ENCODE measurements around the genes DDT and TFIP11.

GRCh38 chr22:23974198-23974738 is at the start of gene DDT:
Gene DDT (minus strand): TSS chr22:23974441.
- PRO-cap, 3 experiments = no peak in any of the 3 experiments

- PRO-cap, 3 experiments = peak in 2 of 3 experiments; most common plus-strand start chr22:24208292 (in 1); most common minus-strand start chr22:24208087 (in 1)
Observed at GRCh38 chr22:24207884-24208422, 26.7 kb downstream of the SUSD2 start.

- PRO-cap, 3 experiments = no peak in any of the 3 experiments
Observed at GRCh38 chr22:24231045-24231488, 13.8 kb downstream of the GGT5 start.

- PRO-cap, 3 experiments = no peak in any of the 3 experiments
Observed at GRCh38 chr22:24275117-24275571, 4.5 kb downstream of the SPECC1L start.

DNA sequence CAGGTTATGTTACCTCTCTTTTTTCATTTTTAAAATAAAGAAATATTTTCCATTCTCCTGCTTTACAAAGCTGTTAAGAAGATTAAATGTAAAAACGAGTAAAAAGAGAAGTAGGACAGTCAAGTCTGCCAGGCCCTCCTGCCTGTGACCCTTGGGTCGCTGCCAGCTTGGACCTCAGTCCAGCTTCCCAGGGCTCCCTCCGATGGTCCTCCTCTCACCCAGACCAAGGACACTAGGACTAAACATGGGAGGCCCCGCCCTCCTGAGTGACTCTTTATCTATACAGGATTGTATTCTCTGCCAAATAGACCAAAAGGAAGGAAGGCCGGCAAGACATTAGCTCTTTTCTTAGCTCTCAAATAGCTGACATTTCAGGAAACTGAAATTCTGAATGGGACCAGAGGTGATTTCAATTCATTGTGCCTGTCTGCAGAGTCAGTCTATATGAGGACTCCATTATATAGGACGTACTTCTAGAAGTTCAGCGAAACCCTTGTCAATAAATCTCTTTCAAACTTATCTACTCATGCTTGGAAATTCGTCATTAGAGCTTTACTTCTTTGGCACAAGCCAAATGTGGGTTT is 28.4 kb downstream of the ADORA2A start:
- PRO-cap, 3 experiments = no peak in any of the 3 experiments

DNA sequence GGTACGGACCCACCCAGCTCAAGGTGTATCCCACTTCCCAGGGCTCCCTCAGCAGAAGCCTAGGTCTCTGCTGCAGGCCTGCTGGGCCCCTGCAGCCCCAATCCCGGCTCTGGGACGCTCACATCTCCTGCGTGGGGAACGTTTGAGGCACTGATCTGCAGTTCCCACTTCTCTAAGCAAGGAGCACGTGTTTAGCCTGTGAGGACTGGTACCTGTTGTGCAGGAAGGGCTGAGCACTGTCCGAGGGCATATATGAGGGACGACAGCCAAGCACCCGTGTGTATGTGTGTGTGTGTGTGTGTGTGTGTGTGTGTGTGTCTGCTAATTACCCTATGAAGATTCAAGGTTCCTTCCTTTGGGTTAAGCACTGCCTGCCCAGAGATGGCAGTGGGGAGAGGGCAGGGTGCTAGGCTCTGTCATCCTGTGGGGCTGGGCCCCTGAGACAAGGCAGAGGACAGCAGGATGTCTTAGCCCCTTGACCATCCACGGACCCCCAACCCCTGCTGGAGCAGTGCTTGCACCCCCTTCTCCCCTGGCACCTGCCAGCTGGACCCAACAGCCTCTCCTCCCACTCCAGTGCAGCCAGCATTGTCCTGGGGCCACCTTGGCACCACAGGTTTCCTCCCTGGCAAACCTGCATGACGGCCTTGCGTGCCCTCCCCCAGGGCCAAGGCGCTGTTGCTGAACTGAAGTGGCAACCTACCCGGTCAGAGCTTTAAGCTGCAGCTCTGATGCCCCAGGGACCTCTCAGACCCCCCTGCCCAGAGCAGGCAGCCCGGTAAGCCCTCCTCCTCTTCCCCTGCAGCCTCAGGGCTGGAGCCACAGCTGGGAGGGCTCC is 1.5 kb upstream of the LRRC75B start:
- PRO-cap, 3 experiments = peak in 1 of 3 experiments; most common plus-strand start position 378 of the sequence (in 1); most common minus-strand start position 174 of the sequence (in 1)

- PRO-cap, 3 experiments = no peak in any of the 3 experiments
Observed at GRCh38 chr22:24728819-24729434, 45.6 kb downstream of the PIWIL3 start.

GRCh38 chr22:24898073-24898431 is 48.4 kb downstream of the LHFPL7 start:
- PRO-cap, 3 experiments = no peak in any of the 3 experiments

DNA sequence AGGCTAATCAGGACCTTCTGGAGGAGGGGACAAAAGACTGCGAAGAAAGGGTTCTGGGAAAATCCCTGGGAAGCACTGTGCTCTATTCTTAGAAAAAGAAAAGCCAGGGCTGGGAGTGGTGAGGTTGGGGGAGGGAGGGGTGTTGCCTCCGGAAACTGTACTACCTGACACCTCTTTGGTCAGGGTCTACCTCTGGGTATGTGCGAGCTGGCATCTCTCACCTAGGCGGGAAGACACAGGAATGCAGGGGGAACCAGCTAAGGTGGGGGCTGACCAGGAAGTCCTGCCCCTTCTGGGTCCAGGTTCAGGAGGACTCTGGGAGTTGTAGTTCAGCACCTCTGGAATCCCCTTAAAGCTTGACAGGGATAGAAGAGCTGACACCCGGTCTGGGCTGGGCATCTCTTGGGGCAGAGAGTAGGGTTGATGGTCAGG is 2.3 kb upstream of the KIAA1671 start:
- PRO-cap, 3 experiments = no peak in any of the 3 experiments

DNA sequence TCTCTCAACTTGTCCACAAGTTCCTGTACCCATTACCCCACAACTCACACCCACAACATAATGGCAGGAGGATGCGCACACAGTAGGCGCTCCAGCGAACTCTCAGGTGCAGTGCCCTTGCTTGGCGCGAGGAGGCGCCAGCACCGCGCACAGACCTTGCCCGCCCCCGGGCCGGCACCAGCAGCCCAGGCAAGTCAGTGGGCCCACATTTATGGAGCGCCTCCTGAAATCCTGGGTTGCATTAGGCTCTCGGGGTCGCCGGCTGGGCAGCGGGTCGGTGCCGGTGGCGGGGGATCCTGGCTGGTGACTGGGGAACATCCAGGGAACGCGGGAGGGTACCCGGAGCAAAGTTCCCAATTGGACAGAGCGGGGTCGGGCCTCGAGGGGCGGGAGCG is 408 bp upstream of the KIAA1671 start:
- PRO-cap, 3 experiments = no peak in any of the 3 experiments

- PRO-cap, 3 experiments = no peak in any of the 3 experiments
Observed at GRCh38 chr22:25013876-25014103, 61.3 kb downstream of the KIAA1671 start.

- PRO-cap, 3 experiments = no peak in any of the 3 experiments
Observed at GRCh38 chr22:25076111-25076670, 123.5 kb upstream of the CRYBB3 start.

DNA sequence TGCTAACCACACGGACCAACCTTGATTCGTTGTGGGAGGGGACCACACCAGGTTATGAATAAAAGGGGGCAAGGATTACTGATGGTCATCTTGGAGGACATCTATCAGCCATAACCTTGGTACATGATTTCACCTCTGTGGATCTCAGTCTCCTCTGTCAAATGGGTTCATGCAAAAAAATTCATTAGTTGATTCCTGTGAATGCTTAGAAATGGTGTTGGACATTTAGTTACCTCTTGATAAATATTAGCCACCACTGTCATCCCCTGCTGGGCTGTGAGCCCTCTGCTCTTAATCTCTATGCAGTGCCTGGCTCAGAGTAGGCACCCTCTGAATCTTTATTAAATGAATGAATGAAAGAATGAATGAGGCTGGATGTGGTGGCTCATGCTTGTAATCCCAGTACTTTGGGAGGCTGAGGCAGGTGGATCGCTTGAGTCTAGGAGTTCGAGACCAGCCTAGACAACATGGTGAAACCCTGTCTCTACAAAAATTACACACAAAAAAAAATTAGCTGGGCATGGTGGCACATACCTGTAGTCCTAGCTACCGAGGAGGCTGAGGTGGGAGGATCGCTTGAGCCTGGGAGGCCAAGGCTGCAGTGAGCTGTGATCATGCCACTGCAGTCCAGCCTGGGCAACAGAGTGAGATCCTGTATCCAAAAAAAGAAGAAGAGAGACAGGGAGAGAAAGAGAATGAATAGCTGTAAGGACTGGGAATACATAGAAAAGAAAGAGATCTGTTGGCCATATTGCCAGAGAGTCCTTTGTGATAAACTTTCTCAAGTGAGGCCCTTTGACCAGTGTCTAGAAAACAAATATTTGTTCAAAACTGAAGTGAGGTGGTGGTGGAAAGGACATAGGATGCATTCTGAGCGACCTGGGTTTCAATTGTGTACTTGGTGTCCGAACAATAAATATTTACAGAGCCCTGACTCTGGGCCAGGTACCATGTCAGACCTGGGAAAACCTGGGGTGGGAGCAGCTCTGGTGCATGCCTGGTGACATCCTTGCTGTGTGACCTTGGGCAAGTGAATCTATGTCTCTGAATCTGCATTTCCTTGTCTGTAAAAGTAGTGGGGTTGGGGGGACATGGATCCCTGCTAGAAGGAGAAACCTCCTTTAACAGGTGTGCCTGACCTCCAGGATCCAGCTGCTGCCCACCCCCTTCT is 89.8 kb upstream of the CRYBB3 start:
- PRO-cap, 3 experiments = no peak in any of the 3 experiments

DNA sequence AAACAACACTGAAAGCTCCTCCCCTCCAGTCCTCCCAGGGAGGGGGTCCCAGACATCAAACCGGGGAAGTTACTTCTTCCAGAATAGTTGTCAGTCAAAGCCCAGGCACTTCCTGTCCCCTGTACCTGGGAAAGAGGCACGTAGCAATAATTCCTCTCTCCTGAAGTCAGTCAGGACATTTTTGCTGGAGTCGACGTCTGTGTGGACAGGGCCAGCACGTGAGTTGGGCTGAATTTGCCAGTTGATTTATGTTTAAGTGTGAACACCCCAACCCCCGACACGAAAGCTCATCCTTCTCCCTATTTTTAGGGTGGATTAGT is 87.2 kb upstream of the CRYBB3 start:
- PRO-cap, 3 experiments = peak in 2 of 3 experiments; most common plus-strand start position 176 of the sequence (in 2); most common minus-strand start position 168 of the sequence (in 1)

- PRO-cap, 3 experiments = no peak in any of the 3 experiments
Observed at GRCh38 chr22:25179021-25179682, 20.5 kb upstream of the CRYBB3 start.

GRCh38 chr22:25282228-25282966 is 63.0 kb downstream of the CRYBB2 start:
- PRO-cap, 3 experiments = peak in 1 of 3 experiments; most common plus-strand start chr22:25282863 (in 1)

DNA sequence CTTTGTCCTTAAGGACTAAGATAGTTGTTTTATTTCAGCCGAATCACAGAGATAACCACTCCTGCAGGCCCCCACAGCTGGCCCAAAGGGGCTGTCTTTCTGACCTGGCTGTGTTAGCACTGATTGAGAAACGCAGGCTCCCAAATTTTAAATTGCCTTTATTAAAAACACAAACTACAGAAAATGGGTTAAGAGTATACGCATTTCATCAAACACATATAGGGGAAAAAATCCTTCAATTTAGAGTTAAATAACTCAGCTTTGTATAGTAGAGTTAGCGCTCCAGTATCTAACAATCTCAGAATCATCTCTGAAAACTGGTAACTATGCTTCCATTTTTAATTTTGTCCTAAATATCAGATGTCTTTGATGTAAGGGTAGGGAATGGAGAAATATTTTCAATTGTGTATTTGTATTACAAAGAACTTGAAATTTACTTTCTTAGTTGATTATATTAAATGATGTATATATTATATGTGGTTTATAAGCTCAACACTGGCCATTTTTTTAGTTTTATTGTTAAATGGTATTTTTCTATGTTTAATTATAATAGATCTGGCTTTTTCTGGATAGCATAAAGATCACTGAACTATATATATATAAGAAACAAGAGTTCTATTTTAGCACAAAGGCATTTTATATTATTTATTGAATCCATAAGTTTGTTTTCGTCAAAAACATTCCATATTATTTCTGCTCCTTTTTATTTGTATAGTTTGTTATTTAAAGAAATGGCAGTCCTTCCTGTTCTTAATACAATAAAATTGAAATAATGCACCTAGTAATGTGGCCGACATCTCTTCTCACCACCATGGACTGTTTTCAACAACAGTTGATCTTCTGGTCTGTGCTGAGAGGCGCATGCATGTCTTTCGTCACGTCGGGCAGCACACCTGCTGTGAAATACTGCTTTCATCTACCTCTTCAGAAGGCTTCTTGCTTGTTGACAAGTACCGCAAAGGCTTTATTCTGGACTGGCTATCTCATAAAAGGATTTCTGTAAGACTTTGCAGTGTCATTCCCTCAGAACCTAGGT is 14.3 kb upstream of the MYO18B start:
- PRO-cap, 3 experiments = no peak in any of the 3 experiments

- PRO-cap, 3 experiments = no peak in any of the 3 experiments
Observed at GRCh38 chr22:26479118-26479884, 4.3 kb downstream of the HPS4 start.

DNA sequence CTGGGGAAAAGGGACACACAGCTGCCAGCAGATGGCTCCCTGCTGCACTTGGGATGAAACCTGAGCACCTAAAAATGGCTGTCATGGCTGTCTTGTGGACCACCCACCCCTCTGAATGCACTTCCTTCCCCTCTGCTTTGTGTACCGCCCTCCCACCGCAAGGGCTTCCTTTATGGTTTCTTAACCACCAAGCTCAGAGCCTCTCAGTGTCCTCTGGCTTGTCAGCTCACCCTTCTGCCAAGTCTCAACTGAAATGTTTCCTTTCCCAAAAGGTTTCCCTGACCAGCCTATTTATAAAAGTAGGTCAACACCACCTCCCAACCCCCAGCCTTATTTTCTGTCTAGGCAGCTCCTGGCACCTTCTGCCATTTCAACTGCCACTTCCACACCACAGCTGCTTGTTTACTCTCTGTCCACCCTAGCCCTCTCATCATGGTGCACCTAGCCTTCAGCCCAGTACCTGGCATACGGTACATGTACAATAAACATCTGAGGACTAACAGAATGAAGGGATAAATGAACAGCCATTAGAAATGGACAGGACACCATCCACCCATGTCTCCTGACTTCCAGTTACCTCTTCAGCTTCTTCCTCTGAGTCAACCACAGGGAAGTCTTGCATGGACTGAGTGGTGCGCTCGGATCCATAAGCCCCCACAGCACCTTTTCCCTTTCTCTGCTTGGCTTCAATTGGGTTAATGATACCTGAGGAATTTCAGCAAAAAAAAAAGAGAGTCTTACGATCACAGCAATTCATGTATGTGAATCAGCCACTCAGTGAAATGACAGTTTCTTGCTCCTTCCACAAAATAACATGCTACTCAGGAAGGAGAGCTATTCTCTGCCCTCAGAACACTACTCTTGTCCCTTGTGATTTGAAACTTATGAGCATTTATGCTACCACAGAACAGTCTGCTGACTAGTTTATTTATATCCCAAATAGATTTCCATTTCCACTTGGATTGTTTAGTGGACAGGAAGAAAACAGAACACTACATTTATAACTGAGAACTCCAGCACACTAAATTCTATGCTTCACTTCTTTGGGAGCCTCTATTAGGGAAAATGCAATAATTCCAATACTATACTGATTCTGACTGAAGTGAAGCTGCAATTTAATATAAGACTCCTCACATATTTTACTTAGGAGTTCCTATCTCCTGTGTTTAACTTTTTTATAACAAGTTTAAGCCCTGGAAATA is 8.8 kb downstream of the TFIP11 start:
- PRO-cap, 3 experiments = peak in 3 of 3 experiments; most common plus-strand start position 633 of the sequence (in 3)

DNA sequence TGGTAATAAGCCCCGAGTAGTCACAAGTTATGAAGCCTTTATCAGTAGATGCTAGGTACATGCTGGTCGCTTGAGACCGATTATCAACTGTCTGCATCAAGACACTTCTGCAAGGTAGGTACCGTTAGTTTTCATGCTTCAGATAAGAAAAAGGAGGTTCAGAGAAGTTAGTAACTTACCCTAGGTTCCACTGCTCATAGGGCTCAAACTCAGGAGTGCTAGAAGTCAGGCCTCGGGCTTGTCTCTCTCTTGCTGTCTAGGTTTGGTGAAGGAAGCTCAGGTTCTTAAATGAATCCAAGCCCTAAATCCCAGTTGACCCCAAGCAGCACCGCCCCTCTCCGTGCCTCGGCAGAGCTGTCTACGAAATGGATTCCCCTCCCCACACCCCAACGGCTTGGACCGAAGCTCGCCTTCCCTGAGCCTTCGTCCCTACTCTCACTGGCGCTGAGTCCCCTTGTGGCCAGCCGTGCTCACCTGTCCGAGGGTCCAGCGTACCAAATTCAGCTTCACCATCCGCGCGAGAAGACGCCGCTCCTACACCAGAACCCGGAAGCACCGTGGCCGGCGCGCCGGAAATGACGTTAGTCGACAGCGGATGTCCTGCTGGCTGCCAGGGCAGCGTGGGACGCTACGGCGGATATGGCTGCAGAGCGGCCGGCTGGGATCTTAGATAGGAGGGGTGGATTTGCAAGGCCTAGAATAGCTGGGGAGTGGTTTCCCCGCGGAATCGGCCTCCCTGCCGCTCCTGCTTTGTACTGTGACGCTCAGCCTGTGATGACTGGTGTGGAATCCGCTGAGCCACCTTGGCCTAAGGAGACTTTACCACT is at the start of gene TFIP11:
TSS of gene TFIP11 (minus strand) at position 554 of the 827 bp plus-strand sequence.
- PRO-cap, 3 experiments = peak in 3 of 3 experiments; most common plus-strand start position 631 of the sequence (in 2); most common minus-strand start position 554 of the sequence (in 3)